ENCODE measurements around a stretch of chr17.

- CAGE, long polyA plus RNA, result no peak
- RRBS, result no CpG with 5 or more reads among the region's 12 CpGs
Observed at GRCh38 chr17:48045315-48046177, 2.6 kb upstream of the NFE2L1 start.

GRCh38 chr17:48154031-48154515, 46.5 kb downstream of the SNX11 start:
- CAGE, long polyA plus RNA, result no peak
- RRBS, result no CpG with 5 or more reads among the region's 8 CpGs

GRCh38 chr17:48441204-48441890, 11.3 kb upstream of the SKAP1 start:
- CAGE, long polyA plus RNA, result no peak
- RRBS, result no CpG with 5 or more reads among the region's 1 CpG

GRCh38 chr17:48550415-48550895, 5.5 kb upstream of the HOXB2 start:
- CAGE, long polyA plus RNA, result no peak
- RRBS, result 74% methylated on average over 22 of the region's 42 CpGs

GRCh38 chr17:48558456-48558899, 13.6 kb upstream of the HOXB2 start:
- CAGE, long polyA plus RNA, result no peak
- RRBS, result no CpG with 5 or more reads among the region's 5 CpGs

DNA sequence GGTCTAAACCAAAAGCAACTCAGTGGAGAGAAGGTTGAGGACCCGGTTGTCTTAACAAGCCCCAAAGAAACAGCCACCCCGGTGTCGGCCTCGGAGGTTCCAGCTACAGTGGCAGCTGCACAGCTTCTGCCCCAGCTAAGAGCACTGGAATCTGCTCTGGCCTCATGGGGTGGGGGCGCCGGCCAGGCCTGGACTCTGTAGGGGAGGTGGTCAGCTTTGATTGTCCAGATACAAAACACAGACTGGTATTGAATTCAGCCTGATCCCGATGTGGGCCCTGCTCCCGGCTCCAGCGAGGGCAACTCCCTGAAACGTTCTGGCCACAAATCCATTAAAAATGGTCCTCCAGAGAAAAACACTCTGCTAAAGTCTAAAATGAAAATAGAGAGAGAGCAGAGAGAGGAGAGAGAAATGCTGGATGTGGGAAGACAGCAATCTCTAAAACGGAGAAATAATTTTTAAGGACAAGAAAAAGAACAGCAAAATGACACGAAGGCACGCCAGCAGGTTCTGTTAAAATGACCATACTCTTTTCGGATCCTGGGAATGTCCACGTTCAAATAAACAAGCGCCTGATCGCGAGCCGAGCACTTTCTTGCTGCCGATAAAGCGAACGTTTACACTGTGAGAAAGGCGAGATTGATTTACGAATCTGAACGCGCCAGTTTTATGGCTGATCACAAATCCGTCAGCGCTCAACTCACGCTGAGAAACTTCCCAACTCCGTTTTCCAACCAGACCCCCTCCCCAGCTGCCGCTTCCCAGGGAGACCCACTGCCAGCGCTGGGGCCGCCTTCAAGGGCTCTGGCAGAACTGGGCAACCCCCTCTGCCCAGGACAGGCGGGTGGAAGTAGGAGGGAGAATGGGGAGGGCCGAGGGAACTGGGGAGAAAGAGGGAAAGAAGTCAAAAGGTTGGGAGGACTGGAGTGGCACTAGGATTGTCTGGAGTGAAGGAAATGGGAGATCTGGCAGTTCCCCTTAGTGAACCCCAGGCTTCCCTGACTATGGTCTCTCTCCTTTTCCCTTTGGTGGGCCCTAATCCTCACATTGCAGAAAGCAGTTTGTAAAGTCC, 7.3 kb downstream of the HOXB4 start:
- CAGE, long polyA plus RNA, result no peak
- RRBS, result 95% methylated on average over 3 of the region's 35 CpGs

GRCh38 chr17:48576384-48577207, 1.6 kb downstream of the HOXB4 start:
- CAGE, long polyA plus RNA, result no peak
- RRBS, result under 1% methylated on average over 13 of the region's 43 CpGs

DNA sequence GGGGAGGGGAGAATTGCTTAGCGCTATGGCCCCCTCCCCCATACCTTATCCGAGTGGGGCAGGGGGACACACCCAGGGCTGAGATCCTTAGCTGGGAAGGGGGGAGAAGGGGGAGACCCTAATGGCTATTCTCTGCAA, 924 bp downstream of the HOXB7 start:
- CAGE, long polyA plus RNA, result no peak
- RRBS, result no CpG with 5 or more reads among the region's 2 CpGs

- CAGE, long polyA plus RNA, result no peak
- RRBS, result no CpG with 5 or more reads among the region's 18 CpGs
Observed at GRCh38 chr17:48611258-48611636, 430 bp upstream of the HOXB7 start.

GRCh38 chr17:48644806-48645530, 18.8 kb upstream of the HOXB9 start:
- CAGE, long polyA plus RNA, result no peak
- RRBS, result no CpG with 5 or more reads among the region's 7 CpGs

DNA sequence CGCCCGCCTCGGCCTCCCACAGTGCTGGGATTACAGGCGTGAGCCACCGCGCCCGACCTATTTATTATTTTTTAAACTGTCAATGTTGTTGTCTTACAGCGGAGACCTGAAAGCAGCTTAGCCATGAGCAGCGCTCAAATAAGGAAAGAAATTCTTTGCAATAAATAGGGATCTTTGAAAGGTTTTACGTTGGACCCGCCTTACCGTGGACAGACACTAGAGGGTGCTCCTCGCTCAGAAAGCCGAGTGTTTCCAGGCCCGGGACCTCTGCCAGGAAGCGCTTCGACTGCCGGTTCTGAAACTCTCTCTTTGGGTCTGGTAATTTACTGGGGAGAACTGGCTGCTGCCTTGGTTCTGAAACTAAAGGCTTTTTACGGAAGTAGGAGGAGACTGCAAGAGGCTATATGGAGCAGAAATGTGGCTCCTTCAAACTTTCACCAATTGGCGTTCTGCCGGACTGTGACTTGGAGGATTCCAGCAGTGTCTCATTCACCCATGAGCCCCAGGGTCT, 45.5 kb upstream of the HOXB9 start:
- CAGE, long polyA plus RNA, result no peak
- RRBS, result no CpG with 5 or more reads among the region's 21 CpGs

DNA sequence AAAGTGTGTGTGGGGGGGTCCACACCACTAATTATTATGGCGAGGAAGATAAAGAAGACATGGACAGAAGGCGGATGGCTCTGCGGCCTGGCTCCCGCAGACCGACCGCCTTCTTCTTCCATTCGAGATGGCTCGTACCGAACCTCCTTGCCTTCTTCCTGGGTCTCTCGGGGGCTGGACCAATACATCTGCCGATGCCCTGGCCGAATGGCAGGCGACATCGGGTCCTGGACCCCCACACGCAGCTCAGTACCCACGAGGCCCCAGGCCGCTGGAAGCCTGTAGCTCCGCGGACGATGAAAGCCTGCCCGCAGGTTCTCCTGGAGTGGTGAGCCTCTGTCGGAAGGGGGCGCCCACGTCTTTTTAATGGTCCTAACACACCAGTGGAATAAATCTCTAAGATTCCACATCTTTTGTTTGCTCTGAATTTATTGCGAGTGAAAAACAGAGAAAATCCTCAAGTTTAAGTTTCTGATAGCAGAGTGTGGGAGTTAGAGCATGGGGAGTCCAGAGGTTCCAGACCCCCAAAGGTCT, 1.4 kb downstream of the PRAC2 start:
- CAGE, long polyA plus RNA, result no peak
- RRBS, result no CpG with 5 or more reads among the region's 25 CpGs

- CAGE, long polyA plus RNA, result no peak
- RRBS, result 21% methylated on average over 4 of the region's 51 CpGs
Observed at GRCh38 chr17:49013620-49014277, 16.6 kb downstream of the IGF2BP1 start.

GRCh38 chr17:49208851-49209880, 1.2 kb downstream of the GNGT2 start:
- CAGE, long polyA plus RNA, result no peak
- RRBS, result no CpG with 5 or more reads among the region's 16 CpGs

- CAGE, long polyA plus RNA, result no peak
- RRBS, result no CpG with 5 or more reads among the region's 4 CpGs
Observed at GRCh38 chr17:49353486-49354109, 8.5 kb downstream of the ZNF652 start.

- CAGE, long polyA plus RNA, result no peak
- RRBS, result no CpG with 5 or more reads among the region's 2 CpGs
Observed at GRCh38 chr17:49369737-49370261, 7.7 kb upstream of the ZNF652 start.

DNA sequence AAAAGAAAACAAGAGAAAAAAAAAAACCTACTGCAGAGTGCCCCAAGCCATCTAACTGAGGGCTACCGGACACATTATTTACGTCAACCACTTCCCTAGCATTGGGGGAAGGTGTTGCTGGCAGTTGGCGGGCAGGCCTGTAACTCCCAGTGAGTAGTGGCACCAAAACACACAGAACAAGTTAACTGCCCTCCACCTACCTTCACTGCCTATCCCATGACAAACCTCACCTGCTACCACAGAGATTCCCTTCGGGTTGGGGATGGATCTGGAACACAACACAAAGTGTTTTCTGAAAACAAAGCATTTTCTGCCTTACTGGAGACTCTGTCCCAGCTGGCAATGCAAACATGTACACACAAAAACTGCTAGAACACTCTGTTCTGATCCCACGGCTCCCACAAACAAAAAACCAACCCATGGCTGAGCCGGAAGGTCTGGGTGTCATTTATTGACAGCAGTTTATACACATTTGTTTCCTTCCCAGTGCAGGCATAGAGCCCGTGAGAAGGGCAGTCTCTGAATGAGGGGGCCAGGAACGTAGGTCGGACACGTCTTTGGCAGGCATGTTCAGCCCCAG, 11.0 kb downstream of the PHB1 start:
- CAGE, long polyA plus RNA, result no peak
- RRBS, result no CpG with 5 or more reads among the region's 10 CpGs

- CAGE, long polyA plus RNA, result no peak
- RRBS, result under 1% methylated on average over 12 of the region's 49 CpGs
Observed at GRCh38 chr17:49496471-49496835, 1.4 kb downstream of the NGFR start.

GRCh38 chr17:49575301-49575602, 419 bp upstream of the NXPH3 start:
- CAGE, long polyA plus RNA, result no peak
- RRBS, result no CpG with 5 or more reads among the region's 16 CpGs

GRCh38 chr17:49577103-49577504, 1.4 kb downstream of the NXPH3 start:
- CAGE, long polyA plus RNA, result no peak
- RRBS, result 36% methylated on average over 2 of the region's 8 CpGs

Measured in mammary epithelial cell (primary cell).